B cell (primary cell): Measurements from ENCODE around the genes KIF13A and KDM1B.

DNA sequence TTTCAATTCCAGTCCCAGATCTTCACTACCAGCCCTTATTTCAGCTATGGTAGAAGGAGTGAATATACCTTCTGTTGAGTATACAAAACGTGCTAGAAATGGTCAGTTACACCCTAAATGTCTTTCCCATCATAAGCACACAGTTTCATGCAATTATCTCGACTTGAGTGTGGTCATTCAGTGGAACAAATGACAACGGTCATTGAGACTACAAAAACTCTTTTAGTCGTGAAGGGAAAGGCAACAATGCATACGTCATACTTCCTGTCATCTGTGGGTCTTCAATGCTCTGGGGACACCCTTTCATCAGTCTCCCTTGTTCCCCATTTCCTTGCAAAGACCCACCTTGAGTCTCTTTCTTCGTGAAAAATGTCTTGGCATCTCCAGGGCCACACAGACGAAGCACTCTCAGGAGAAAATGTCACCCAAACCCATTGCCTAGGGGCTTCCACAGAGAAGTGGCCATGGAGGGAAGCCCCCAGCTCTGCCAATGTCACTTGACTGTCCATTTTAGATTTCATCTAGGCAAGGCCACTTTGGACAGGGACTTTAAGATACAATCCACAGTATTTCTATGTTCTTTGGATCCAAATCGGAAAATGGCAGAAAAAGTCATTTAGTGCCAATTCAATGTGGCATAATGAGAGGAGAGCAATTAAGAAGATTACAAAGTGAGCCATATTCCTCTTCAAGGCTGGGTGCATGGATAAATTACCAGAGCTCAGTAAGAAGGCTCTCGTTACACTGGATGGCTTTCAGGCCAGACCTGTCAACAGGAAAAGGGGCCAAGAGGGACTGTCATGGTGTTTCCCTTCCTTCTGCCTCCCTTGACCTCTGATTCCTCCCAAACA lies 238.6 kb downstream of the GMPR start:
- PRO-cap, result no peak
- CAGE, long polyA plus RNA, result no peak

DNA sequence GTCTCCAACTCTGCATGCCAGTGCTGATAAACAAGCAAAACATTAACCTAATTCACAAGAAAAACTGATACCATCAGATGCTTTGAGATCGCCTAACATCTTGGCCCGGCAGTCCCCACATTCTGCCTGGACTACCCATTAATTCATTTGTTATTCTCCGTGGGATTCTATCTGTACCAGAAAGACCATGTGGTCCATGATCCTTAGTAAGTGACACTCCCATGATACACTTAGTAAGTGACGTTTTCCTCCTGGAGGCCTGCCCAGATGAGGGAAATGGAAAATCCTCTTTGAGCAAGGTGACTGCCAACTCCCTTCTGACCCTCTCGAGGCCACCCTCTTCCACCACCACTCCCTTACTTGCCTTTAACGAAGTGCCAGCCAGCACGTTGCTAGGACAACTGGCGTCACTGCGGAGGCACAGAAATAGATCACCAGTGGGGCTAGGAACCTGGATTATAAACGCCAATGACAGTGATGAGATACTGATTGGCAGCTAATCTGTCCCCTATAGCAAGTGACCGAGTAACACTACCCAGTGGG lies 239.3 kb downstream of the GMPR start:
- PRO-cap, result no peak
- CAGE, long polyA plus RNA, result no peak

DNA sequence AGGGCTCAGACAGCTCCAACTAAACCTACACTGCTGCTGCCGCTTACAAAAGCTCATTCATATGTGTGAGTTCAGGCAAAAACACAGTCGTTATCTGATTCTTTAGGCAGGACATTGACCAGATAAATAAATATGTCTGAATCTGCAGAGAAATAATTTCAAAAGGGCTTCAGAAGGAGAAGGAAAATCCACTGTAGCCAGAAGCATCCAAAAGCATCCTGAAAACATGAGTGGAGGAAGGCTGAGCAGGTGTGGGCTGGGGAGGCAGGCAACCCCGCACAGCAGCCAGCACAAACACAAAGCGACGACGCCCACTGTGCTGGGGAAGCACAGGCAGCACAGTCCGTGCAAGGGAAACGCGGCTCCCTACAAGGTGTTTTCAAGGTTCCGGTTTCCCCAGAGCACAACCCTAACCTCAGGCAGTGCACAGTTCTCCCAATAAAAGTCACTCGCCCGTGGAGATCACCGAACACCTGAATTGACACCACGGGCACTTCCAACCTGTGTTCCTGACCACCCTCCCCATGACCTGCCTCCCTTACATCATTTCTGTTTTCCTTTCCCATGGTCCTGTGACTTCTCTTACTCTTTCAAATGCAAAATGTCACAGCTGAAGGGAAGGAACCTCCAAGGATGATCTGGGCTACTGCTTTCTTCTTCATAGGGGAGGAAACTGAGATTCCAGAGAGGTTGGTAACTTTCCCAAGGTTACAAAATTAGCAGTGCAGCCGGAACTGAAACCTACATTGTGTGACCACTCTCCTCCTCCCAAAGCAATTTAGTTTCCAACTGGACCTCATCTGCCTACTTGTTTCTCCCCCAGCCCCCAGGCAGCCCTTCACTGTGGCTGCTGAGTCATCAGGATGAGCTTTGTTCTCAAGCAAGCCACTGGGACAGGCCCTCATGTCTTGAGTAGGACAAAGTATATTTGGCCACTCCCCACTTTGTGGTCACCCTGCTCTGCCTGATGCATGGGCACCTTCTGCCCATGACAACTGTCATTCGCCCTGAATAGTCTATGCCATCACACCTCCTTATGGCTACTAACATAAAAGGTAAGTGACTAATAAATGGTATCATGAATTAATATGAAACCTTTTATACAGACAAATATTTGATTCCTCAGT lies 125.3 kb downstream of the ATXN1 start:
- PRO-cap, result no peak
- CAGE, long polyA plus RNA, result no peak

GRCh38 chr6:16668988-16669694 lies 92.1 kb downstream of the ATXN1 start:
- PRO-cap, result no peak
- CAGE, long polyA plus RNA, result no peak

- PRO-cap, result no peak
- CAGE, long polyA plus RNA, result no peak
Observed at GRCh38 chr6:16689176-16690004, 71.9 kb downstream of the ATXN1 start.

- PRO-cap, result no peak
- CAGE, long polyA plus RNA, result no peak
Observed at GRCh38 chr6:16700061-16701418, 60.7 kb downstream of the ATXN1 start.

GRCh38 chr6:16712101-16712691 lies 49.1 kb downstream of the ATXN1 start:
- PRO-cap, result no peak
- CAGE, long polyA plus RNA, result no peak

- PRO-cap, result no peak
- CAGE, long polyA plus RNA, result no peak
Observed at GRCh38 chr6:16728952-16729549, 32.2 kb downstream of the ATXN1 start.

DNA sequence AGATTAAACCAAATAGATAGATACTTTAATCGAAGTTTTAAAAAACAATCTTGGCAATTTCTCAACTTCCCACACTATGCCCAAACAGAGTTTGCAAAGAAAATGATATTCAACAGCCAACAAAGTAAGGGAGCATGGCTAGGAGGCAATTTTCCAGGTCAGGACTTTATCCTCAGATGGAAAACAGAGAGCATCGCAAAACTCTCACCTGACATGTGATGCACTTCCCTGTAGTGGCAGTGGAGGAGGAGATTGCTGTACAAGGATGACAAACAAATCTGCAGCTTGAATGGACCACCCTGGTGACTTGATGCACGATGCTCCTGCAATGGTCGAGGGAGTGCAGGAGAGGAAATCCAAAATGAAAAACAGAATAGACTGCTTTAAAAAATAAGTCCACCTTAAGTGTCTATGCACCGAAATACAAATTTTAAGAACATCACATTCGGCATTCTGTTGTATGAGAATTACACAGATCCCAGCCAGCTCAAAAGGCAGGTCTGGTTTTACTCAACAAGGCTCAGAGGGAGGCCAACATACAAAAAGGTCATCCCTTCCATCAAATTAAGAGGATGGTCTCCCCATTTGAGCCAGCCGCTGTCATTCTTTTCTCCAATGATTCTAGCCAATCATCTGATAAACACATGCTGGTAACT lies 8.1 kb downstream of the ATXN1 start:
- PRO-cap, result no peak
- CAGE, long polyA plus RNA, result no peak

GRCh38 chr6:16947372-16948093 lies 154.3 kb upstream of the STMND1 start:
- PRO-cap, result no peak
- CAGE, long polyA plus RNA, result no peak

DNA sequence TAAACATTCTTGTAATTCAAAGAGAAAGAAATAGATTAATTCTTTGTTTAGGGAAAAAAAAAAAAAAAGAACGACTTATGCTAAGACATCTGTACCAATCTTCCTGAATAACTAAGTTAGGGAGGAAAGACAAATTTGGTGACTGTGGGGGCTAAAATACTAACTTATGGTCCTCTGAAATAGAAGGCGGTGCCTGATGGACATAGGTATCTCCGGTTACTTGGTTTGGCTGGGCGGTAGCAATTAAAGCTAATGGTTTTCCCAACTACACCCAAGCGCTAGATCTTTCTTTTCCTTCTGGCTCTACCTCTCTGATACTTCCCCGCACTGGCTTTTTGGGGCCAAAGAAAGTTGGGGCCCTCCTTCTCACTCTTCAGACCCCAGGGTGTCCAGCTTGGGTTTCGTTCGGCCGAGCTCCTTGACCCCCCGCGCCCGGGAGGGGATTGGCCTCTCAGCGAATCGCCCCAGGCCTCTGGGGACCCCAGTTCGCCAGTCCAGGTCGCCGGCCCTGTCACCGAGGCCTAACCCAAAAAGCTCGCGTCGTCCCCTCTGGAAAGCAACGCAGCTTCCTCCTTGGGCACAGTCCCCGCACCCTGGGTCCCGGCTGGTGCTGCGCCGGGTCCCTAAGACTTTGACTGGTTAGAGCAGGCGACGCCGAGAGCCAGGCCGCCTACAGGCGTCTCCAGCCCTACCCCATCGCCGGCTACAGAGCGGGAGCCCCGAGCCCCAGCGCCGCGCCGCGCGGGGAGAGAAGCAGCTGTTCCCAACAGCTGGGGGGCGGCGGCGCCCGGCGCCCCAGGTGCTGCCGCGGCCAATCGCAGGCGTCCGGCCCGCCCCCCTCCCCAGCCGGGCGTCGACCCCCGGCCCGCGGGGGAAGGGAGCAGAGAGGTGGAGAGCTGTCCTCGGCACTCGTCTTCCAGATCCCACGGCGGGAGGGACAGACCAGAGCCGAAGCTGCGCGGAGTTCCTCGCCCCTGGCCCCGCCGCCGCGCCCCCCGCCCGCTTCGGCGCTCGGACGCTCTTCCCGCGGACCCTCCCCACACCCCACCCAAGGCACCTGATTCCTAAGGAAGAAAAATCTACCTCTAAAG lies 709 bp upstream of the RBM24 start:
- PRO-cap, result no peak
- CAGE, long polyA plus RNA, result no peak

- PRO-cap, result no peak
- CAGE, long polyA plus RNA, result no peak
Observed at GRCh38 chr6:17393791-17394520, 561 bp downstream of the CAP2 start.

DNA sequence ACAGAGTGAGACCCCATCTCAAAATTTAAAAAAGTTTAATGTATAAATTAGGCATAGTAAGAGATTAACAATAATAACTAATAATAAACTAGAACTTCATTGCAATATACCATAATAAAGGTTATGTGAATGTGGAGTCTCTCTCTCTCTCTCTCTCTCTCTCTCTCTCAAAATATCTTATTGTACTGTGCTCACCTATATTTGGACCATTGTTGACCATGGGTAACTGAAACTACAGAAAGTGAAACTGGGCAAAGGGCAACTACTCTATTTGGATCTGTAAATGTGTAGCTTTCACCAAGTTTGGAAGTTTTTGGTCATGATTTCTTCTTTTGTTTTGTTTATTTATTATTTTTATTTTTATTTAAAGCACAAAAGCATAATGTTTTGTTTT lies 12.0 kb downstream of the CAP2 start:
- PRO-cap, result no peak
- CAGE, long polyA plus RNA, result no peak

DNA sequence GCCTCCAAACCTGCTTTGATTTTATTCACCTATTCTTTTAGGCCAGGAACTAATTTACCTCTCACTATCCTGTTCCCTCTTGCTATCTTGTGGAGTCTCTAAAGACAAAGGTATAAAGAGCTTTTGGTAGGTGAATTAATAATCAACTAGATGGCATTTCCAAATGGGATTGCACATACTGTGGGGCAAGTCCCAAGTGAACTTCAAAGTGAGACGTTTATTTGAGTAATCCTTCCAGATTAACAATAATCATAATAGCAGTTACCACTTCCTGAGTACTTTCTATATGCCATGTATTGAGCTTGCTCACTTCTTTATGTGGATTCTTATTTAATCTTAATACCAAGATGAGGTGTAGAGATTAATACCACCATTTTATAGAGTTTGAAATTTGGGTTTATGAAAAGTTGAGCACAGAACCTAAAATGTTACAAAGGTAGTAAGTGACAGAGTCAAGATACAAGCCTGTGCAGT lies 2.9 kb downstream of the FAM8A1 start:
- PRO-cap, result no peak
- CAGE, long polyA plus RNA, result no peak

DNA sequence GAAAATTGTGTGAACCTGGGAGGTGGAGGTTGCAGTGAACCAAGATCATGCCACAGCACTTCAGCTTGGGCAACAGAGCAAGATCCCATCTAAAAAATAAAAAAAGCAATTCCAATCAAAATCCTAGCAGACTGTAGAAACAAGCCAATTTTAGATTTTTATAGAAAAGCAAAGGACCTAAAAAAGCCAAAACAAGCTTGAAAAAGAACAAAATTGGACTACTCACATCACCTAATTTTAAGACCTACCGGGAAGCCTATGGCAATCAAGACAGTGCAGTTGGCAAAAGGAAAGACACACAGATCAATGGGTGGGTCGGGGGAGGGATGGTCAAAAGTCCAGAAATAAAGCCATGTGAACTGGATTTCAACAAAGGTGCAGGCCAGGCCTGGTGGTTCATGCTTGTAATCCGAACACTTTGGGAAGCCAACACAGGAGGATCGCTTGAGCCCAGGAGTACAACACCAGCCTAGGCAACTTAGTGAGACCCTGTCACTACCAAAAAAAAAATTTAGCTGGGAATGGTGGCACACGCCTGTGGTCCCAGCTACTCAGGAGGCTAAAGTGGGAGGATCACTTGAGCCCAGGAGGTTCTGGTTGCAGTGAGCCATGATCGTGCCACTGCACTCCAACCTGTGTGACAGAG lies 34.7 kb downstream of the NUP153 start:
- PRO-cap, result no peak
- CAGE, long polyA plus RNA, result no peak

- PRO-cap, result no peak
- CAGE, long polyA plus RNA, result no peak
Observed at GRCh38 chr6:17728751-17729408, 22.2 kb upstream of the NUP153 start.

DNA sequence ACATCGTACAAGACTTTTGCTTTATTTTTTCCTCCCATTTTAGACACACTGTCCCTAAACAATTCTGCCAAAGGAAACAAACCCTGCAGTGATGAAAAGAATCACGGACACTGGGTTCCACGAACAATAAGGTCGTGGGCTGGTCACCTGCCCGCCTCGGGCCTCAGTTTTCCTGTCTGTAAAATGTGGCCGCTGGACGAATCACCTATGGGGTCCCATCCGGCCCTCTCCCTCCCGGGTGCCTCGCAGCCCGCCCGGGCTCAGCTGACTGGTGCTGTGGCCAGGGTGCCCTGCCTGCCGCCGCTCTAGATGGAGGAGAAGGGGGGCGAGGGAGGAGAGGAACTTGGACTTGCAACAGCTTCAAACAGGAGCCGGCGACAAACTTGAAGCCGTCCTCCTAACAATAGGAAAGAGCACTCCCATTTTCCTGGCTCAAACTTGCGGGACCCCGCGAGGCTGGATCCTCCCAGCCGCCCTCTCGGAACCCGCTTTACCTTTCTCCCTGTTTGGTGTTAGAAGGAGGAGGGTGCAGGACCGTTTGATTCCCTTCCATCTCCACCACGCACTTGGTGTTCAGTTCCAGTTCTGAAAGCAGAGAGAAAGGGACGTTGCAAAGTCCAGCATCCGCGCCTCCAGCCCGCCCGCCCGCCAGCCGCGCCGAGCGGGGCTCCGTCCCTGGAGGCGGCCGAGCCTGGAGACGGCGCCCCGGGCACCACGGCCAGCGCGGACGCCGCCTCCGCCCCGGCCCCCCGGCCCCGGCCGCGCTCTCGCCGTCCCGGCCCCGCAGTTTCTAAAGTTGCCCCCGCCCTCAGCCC lies 668 bp downstream of the KIF13A start:
- PRO-cap, result no peak
- CAGE, long polyA plus RNA, result no peak

DNA sequence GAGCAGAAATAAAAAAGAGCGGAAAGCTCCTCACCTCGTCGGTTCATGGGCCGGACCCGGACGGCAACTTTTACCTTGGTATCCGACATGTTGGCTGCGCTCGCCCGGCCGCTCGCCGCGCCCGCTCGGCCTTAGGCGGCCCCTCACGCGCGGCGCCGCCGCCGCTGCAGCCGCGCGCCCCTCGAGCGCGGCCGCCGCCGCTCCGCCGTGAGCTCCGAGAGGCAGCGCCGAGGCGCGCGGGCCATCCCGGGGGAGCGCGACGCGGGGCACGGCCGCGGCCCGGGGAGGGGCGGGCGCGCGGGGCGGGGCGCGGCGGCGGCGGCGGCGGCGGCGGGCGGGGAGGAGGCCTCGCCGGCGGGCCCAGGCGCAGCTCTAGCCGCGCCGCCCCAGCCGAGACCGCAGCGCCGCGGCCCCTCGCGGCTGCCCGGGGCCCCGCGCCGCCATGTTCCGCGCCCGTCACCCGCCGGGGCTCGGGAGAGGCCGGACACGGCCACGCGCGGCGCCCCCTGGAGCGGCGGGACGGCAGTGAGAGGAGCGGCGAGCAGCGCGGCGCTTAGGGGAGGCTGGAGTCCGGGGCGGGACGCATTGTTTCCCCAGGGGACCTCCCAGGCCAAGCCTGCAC lies at the start of gene KIF13A:
Gene KIF13A, minus strand, starts transcription at position 261 of the 622 bp plus-strand sequence.
- PRO-cap, result bidirectional peak, plus-strand start at position 525 of the sequence, minus-strand start at position 527 of the sequence
- CAGE, long polyA plus RNA, result no peak

- PRO-cap, result no peak
- CAGE, long polyA plus RNA, result no peak
Observed at GRCh38 chr6:18118243-18118870, 4.1 kb downstream of the NHLRC1 start.

- PRO-cap, result bidirectional peak, plus-strand start at chr6:18155422, minus-strand start at chr6:18155074
- CAGE, long polyA plus RNA, result no peak
Observed at GRCh38 chr6:18155232-18155762, at the start of gene KDM1B. KDM1B (plus strand) TSS chr6:18155422.